ENCODE measurements around a stretch of chr1.

DNA sequence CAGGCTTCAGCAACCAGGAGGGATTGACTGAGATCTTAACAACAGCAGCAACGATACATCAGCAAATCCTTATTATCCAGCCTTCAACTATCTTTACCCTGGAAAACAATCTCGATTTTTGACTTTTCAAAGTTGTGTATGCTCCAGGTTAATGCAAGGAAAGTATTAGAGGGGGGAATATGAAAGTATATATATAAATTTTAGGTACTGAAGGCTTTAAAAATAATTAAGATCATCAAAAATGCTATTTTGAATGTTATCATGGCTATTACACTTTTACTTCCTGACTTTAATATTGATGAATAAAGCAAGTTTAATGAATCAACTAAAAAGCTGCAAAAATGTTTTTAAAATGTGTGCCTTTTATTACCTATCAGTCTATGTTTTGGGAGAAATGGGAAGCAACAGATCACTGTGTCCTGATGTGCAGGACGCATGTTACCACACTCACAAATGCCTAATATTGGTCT, 2.8 kb upstream of the MTARC1 start:
- RRBS = no CpG with 5 or more reads among the region's 3 CpGs

GRCh38 chr1:220803958-220804360, 17.2 kb downstream of the MTARC1 start:
- RRBS = no CpG with 5 or more reads among the region's 5 CpGs

GRCh38 chr1:221068910-221069708, 189.9 kb downstream of the HLX start:
- RRBS = no CpG with 5 or more reads among the region's 4 CpGs

GRCh38 chr1:221097343-221097787, 218.1 kb downstream of the HLX start:
- RRBS = no CpG with 5 or more reads among the region's 3 CpGs

DNA sequence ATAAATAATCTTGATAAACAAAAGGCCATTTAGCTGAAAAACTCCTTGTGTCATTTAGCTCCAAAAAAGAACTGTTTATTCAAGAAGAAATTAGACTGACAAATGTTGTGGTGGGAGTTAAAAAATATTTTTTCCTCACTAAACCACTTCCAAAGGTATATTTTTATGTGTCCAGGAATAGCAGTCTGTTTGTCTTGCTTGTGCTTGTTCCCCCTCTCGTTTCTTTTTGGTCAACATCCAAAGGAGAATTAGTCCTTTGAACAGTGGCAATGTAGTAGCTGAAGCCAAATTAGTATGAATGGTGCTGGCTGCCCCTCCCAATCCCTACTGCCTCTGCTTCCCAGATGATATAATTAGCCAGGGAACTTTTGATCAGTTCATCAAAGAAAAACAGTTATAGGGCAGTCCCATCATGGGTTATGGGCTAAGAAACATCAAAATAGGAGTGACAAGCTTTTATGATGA, 238.9 kb downstream of the HLX start:
- RRBS = no CpG with 5 or more reads among the region's 1 CpG

- RRBS = no CpG with 5 or more reads among the region's 4 CpGs
Measured at GRCh38 chr1:221716753-221717130, 25.1 kb downstream of the DUSP10 start.

DNA sequence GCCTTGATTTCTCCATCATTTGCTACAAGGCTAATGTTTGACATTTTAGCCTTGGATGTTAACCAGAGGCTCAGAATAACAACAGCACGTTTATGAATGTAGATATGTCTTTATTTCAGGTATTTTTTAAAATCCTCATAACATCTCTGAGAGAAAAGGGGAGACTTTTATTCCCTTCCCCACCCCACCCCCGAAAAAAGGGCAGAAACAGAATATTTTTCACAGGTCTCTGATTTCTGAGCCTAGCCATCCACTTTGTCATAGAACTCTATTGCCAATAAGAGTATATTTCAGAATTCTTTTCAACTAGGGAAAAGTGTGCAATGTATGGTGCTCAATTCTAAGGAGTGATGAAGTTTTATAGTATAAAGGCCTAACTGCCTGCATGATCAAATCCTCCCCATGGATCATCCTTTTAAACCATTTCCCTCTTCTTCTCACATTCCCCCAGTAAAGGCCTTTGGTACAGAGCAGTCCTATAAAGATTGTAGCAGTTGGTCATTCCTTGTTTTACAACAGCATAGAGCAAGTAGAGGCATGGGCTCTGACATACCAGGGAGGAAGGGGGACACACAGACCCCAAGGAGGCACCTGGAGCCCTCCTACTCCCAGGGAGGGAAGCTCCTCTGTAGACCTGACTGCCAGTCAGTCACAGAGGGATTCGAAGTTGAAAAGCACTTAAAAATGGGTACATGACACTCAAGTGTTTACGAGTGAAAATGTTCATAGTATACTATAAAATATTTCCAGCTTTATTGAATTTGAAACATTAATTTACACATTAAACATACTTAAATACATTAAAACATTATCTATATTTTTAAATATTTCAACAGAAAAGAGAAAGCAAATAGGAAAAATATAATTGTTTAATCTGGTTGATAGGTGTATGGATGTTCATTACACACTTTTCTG, 6.9 kb downstream of the DUSP10 start:
- RRBS = no CpG with 5 or more reads among the region's 4 CpGs

GRCh38 chr1:221736651-221737409, 5.1 kb downstream of the DUSP10 start:
- RRBS = no CpG with 5 or more reads among the region's 11 CpGs

DNA sequence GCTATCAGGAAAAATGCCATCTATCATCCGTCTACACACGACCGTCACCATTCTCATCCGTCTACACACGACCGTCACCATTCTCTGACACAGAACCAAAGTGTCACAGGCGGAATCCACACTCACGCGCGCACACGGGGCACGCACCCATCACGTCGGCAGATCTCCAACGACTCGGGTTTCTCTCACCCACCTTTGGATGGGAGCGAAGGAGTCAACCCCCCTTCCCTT, 993 bp downstream of the DUSP10 start:
- RRBS = no CpG with 5 or more reads among the region's 17 CpGs

DNA sequence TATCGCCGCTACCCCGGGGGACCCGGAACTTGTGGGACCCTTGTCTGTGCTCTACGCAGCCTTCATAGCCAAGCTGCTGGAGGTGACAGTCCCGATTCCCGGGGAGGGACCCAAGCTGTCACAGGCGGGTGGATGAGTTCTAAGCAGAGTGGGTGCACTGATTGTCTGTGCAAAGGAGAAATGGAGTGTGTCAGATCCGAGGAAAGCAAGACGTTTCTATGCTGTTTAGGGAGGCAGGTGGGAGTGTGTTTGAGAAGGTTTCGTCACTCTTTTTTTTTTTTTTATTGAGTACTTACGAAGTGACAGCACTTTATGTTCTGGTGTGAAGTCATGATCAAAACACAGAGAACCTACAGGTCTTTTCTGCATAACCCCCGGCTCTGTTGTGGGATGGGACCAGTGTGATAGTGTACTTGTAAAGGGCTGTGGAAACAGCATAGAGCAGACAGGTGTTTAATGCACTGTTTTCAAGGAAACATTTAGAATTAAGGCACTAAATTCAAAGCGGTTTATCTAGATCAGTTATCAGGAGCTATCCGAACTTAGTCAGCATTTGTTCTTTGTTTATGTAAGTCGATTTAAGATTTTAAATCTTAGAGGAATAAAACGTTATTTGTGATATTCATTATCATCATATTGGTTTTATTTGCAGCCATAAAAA, 26.7 kb downstream of the MIA3 start:
- RRBS = 2% methylated on average over 4 of the region's 17 CpGs

DNA sequence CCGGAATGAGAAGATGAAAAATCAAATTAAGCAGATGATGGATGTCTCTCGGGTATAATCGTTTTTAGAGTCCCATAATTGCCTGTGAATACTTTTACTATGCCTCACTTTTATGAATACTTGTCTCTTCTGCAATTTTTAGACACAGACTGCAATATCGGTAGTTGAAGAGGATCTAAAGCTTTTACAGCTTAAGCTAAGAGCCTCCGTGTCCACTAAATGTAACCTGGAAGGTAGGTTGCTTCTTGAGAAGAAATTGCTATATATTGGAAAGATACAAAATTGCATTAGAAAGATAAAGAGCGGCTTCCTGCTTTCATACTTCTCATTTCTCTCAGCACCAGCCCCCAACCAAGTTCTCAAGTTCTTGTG, 36.3 kb downstream of the MIA3 start:
- RRBS = no CpG with 5 or more reads among the region's 6 CpGs

- RRBS = no CpG with 5 or more reads among the region's 2 CpGs
Measured at GRCh38 chr1:223114843-223115298, 28.2 kb downstream of the TLR5 start.

GRCh38 chr1:223123438-223123925, 19.6 kb downstream of the TLR5 start:
- RRBS = no CpG with 5 or more reads among the region's 14 CpGs

DNA sequence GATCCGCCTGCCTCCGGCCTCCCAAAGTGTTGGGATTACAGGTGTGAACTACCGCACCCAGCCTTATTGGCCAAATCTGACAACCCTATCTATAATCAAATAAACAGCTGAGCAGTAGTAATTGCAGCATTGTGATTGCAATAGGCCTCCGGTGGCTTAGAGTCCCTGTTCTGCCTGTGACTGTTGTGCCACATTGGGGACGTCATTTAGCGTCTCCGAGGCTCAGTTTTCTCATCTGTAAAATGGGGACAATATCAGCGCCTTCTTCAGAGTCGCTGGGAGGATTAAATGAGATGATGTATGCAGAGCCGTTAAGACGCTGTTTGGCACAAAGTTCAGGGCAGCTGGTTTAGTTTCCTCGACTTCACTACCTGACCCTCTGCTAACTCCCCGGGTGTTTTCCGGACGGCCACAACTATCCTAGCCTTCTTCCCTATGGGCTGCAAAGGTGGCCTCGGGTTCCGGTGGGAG, 470 bp upstream of the CAPN2 start:
- RRBS = 3% methylated on average over 4 of the region's 17 CpGs

DNA sequence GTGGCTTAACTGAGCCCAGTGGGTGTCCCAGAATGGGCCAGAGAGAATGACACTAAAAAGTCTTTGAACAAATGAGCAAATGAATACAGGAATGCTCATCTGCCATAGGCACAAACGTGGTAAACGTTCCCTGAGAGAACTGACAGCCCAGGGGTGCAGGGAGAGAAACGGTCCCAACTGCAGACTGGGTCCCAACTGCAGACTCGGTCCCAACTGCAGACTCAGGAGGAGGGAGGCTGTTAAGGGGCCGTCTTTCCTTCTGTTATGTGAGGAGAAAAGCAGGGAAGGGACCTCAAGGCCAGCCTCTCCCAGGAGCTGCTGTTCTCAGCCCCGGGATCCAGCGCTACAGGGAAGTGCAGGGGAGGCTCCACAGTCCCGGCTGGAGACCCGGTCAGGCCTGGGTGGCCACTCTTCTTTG, 21.5 kb downstream of the CAPN2 start:
- RRBS = no CpG with 5 or more reads among the region's 9 CpGs

DNA sequence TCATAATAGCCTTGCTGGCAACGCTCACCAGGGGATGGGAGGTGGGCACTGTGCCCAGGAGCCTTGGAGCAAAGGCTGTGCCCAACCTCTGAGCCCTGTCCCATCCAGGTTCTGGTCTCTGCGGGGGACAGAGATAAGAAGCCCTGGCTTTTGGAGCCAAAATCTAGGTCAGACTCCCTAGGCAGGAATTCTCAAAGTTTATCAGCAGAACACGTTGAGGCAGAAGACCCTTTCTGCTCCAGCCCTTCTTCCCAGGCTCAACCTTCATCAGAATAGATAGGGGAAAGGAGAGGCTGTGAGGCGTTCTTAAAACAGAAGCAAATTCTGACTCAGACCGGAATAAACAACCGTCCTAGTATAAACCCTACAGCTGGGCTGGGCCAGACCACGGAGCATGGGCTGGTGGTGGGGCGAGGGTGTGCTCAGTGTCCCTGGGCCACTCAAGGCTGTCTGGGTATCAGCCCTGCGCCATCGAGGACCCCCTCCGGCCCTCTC, 35.9 kb downstream of the CAPN2 start:
- RRBS = no CpG with 5 or more reads among the region's 11 CpGs

DNA sequence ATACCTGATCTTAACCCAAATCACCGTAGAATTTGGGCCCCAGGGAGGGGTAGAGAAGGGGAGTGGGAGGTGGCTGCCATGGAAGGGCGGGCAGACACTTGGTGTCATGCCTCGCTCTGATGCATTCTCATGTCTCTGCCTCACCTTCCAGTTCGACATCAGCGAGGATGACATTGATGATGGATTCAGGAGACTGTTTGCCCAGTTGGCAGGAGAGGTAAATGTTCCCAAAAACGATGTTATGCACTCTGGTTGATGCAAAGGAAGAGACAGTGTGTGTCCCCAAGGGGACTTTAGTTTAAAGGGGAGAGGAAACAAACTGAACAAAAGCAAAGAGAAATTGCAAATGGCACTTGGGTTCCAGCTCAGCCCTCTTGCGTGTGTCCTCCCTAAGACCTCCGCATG, 49.7 kb downstream of the CAPN2 start:
- RRBS = no CpG with 5 or more reads among the region's 8 CpGs

- RRBS = no CpG with 5 or more reads among the region's 2 CpGs
Measured at GRCh38 chr1:223774690-223775198, 62.4 kb downstream of the CAPN2 start.

- RRBS = no CpG with 5 or more reads among the region's 5 CpGs
Measured at GRCh38 chr1:223783311-223783704, 62.4 kb downstream of the TP53BP2 start.

GRCh38 chr1:223792111-223792667, 53.6 kb downstream of the TP53BP2 start:
- RRBS = no CpG with 5 or more reads among the region's 3 CpGs